Mammary epithelial cell (primary cell): ENCODE measurements around a stretch of chr2.

DNA sequence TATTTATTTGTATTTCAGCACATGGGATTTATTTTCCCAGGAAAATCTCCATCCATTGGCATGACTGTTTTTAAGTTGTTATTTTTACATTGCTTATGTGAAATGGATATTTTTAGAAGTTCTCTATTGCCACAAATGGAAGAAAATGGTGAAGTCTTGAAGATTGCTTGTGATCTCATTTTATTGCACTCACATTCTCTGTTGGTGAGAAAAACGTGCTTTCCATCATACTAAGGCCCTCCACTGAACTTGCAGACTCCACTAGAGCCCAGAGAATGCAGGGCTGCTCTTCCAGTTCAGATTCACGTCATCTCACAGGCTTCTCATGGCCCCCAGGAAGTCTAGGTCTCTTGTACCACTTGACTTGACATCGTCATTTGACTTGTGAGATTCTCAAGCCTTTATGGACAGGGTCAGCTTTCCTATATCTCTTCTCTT lies 254.8 kb upstream of the COPS8 start:
- CAGE, long polyA plus RNA, result no peak
- RRBS, result no CpG with 5 or more reads among the region's 3 CpGs

DNA sequence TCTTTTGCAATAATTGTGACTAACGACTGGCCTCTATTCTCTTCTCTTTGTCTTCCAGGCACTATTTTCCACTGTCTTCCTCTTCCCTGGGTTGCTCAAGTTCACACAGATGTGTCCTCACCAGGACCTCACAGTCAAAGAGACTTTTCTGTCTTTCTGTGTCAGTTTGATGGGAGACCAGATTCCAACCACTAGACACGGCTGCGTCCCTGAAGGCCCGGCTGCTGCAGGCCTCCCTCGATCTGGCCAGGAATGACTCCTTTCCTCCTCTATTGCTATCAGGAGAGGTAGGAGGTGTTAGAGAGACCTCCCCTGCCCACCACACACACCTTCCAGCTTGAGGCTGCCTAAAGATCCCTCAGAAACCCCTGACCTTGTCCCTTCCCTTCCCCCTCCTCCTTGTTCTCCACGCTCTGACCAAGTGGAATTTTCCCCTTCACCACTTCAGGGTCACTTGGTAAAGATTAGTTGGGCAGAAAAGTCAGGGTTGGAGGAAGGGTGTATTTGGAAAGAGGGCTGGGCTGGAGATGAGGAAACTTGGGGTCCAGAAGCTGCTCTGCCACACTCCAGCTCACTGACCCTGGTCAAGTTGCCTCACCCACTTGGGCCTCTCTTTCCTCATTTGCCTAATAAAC lies 109.2 kb upstream of the COPS8 start:
- CAGE, long polyA plus RNA, result no peak
- RRBS, result no CpG with 5 or more reads among the region's 6 CpGs

GRCh38 chr2:237155875-237156362 lies 70.2 kb downstream of the COPS8 start:
- CAGE, long polyA plus RNA, result no peak
- RRBS, result no CpG with 5 or more reads among the region's 7 CpGs

- CAGE, long polyA plus RNA, result no peak
- RRBS, result no CpG with 5 or more reads among the region's 14 CpGs
Observed at GRCh38 chr2:237181690-237182883, 96.4 kb downstream of the COPS8 start.

DNA sequence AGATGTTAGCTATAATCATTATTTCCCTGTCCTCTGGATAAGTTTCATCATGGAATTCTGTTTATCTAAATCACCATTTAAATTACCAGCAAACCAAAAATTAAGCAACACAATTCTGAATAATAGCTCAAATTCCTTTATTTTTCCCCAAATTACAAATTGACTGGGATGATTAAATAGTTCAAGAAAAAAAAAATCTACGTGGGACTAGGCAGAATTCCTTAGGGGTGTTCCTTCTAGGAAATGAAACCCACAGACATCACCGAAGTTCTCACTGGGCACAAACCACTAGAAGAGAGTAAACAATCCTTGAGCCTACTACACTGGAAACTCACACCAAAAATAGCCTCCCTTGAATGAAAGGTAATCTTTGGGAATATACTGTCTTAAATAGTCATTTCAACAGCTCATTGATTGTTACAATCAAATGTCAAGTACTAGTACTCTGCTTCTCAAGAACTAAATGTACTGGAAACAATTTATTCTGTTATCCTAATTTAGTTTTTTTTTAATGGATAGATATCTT lies 159.4 kb downstream of the COL6A3 start:
- CAGE, long polyA plus RNA, result no peak
- RRBS, result no CpG with 5 or more reads among the region's 2 CpGs

- CAGE, long polyA plus RNA, result no peak
- RRBS, result no CpG with 5 or more reads among the region's 24 CpGs
Observed at GRCh38 chr2:237290961-237291991, 122.7 kb downstream of the COL6A3 start.

GRCh38 chr2:237327126-237327729 lies 86.7 kb downstream of the COL6A3 start:
- CAGE, long polyA plus RNA, result no peak
- RRBS, result no CpG with 5 or more reads among the region's 10 CpGs

- CAGE, long polyA plus RNA, result no peak
- RRBS, result no CpG with 5 or more reads among the region's 9 CpGs
Observed at GRCh38 chr2:237351057-237351617, 62.8 kb downstream of the COL6A3 start.

DNA sequence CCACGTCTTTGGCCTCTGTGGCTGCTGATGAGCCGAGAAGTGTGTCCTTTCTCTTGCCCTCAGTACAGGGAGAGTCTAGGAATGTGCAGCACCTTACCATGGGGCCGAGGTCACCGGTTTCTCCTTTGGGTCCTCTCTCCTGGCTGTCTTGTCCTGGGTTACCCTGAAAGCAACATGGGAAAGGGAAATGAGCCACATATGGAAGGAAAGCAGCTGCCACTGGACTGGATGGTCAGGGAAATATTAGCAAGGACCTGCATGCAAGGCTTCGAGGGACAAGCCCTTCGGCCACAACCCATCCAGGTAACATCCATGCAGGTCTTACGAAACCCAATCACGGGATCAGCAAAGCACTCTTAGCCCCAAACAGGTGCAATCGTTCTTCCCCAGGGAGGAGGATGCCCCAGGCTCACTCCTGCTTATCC lies 56.2 kb downstream of the COL6A3 start:
- CAGE, long polyA plus RNA, result no peak
- RRBS, result no CpG with 5 or more reads among the region's 9 CpGs

GRCh38 chr2:237358462-237358784 lies 55.5 kb downstream of the COL6A3 start:
- CAGE, long polyA plus RNA, result no peak
- RRBS, result no CpG with 5 or more reads among the region's 5 CpGs

DNA sequence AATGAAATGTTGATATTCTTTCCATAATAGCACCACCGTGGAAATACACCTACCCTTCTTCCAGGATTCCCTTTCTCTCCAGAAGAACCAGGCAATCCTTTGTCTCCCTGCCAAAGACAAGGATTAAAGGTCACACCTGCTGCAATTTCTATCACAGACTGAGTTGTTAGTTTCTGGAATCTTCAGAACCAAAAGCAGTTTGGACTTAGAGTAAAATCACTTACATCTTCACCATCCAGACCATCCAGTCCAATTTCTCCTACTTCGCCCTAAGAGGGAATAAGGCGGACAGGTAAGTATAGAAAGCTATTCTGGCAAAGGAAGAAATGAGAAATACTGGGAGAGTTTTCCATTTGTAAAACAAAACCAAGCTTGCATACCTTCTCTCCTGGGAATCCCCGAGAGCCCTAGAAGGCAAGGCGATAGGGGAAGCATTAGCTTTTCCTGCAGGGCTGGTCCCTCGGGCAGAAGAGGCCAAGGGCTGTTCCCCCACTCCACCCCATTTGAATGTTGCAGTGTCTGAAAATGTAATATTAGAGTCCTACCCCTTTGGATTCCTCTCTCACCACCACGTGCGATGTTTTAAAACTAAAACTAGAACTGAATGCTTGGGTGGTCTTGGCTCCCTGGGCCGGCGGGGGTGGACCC lies 54.9 kb downstream of the COL6A3 start:
- CAGE, long polyA plus RNA, result no peak
- RRBS, result no CpG with 5 or more reads among the region's 10 CpGs

DNA sequence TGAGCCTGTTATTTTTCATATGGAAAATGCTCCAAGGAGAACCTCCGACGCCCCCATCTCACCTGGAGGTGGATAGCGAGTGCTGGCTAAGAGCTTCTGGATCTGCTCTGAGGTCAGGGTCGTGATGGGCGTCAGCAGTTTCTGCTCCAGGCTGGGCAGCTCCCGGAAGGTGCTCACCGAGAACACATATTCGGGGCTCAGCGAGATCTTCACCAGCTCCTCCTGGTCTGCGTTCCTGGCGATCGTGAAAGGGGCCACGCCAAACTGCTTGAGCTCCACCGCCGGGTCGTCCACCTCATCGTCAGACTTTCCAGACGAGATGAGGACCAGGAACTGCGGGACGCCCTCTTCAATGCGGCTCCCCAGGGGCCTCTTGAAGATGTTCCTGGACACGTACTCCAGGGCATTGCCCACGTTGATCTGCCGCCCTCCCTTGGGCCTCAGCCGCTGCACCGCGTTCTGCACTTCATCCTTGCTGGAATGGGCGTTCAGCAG lies 42.2 kb downstream of the COL6A3 start:
- CAGE, long polyA plus RNA, result no peak
- RRBS, result no CpG with 5 or more reads among the region's 28 CpGs

DNA sequence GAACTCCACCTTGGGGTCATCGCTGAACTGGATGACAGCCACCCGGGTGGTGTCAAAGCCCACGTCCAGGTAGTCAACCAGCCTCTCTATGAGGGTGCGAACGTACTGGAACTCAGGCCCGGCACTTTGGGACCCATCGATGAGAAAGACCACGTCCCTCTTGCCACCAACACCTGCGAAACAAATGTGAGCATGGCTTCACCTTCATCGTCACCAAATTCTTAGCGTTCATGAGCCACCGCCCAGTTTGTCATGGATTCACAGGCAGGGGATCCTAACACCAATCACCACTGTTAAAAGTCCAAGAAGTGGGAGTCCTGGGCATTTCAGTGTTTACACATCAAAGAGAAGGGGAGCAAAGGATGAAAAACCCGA lies 41.8 kb downstream of the COL6A3 start:
- CAGE, long polyA plus RNA, result no peak
- RRBS, result 79% methylated on average over 5 of the region's 13 CpGs

DNA sequence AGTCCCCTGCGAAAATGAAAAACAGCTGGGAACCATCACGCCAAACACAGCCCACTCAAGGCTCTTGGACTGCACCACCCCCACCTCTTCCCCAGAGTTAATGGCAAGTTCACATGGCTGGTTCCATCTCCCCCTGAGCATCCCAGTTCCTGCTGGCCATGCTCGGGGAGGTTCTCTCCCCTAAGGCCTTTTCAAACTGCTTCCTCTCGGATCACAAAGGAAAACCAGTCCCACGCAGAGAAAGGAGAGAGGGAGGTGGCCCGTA lies 35.1 kb upstream of the MLPH start:
- CAGE, long polyA plus RNA, result no peak
- RRBS, result no CpG with 5 or more reads among the region's 6 CpGs

DNA sequence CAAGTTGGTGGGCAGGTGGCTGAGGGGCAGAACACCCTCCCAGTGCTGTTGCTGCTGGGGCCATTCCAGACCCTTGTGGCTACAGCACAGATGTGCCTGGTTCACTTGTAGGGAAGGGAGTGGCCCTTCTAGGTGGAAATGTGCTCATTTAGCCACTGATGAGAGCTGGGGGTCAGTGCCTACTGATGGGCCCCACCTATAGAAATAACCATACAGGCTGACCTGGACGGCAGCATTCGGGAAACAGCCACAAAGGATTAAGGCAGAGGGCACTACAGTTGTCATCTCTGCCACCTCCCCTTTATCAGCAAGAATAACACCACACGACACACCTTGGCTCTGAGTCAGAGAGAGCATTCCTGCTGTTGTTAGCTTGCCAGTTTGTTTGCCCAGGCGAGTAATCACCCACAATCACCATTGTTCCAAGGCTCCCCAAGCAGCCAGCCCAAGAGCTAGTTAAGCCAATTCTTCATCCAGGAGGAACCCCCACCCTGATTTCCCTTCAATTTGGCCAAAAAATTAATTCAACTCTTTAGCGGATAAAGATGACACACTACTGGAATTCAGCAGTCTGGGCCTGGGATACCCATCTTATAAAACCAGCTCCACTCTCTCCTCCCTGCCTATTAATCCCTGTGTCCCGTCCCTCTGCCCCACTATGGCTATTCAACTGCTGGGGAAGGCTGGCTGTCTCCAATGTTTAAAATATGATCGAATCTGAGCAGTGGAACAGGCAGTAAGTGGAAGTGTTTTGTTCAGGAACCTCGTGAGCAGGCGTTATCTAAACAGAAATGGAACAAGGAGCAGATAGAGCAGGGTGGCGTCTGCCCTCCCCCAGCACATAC lies 2.5 kb downstream of the MLPH start:
- CAGE, long polyA plus RNA, result no peak
- RRBS, result no CpG with 5 or more reads among the region's 10 CpGs

DNA sequence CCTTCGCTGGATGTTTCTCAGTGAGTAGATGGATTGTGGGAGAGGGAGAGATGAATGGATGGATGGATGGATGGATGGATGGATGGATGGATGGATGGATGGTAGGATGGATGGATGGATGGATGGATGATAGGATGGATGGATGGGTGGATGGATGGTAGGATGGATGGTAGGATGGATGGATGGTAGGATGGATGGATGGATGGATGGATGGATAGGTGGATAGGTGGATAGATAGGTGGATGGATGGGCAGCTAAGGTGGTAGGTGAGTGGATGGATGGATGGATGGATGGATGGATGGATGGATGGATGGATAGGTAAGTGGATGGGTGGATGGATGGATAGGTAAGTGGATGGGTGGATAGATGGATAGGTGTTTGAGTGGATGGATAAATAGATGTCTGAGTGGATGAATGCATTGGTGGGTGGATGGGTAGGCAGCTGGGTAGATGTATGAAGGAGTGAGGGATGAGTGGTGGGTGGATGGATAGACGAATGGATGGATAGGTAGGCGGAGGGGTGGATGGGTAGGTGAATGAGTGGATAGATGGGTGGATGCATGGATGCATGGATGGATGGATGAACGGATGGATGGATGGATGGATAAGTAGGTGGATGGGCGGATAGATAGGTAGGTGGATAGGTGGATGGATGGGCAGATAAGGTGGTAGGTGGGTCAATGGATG lies 29.8 kb downstream of the MLPH start:
- CAGE, long polyA plus RNA, result no peak
- RRBS, result no CpG with 5 or more reads among the region's 5 CpGs

DNA sequence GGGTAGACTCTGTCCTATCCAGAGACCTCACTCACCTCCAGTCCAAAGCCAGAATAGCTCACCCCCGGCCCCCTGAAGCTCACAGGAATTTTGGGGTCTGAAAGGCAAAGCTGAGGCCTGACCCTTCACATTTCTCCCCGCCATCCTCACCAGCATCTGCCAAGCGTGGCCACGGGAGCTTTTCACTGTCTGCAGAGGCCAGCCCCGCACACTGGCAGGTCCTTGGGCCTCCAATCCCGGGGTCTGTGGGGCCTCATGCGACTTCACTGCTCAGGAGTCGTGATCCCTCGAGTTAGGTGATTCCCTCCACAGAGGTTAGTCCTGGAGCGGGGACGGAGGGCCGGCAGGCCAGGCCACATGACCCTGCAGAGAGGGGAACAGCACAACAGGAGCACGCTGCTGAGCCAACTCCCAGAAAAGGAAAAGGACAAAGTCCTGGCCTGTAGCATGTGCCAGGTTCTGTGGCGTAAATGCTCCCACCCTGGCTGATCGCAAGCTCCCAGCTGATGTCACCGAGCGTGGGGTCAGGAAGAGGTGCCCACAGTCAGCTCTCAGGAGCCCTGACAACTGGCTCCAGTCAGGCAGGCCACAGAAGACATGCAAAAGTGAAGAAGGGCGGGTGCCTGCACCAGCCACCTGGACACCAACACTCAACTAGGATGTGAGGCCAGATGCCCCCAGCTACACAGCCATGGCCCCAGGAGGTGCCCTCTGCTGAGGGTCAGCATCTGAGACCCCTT lies 15.3 kb upstream of the PRLH start:
- CAGE, long polyA plus RNA, result no peak
- RRBS, result no CpG with 5 or more reads among the region's 18 CpGs

GRCh38 chr2:237582328-237582958 lies 8.1 kb downstream of the RAB17 start:
- CAGE, long polyA plus RNA, result no peak
- RRBS, result no CpG with 5 or more reads among the region's 10 CpGs

GRCh38 chr2:237600095-237600930 lies 9.8 kb upstream of the RAB17 start:
- CAGE, long polyA plus RNA, result no peak
- RRBS, result 84% methylated on average over 2 of the region's 19 CpGs

GRCh38 chr2:237603525-237604271 lies 13.2 kb upstream of the RAB17 start:
- CAGE, long polyA plus RNA, result no peak
- RRBS, result no CpG with 5 or more reads among the region's 21 CpGs